Uterus (tissue), 7 donors: ENCODE measurements around a stretch of chr19.

DNA sequence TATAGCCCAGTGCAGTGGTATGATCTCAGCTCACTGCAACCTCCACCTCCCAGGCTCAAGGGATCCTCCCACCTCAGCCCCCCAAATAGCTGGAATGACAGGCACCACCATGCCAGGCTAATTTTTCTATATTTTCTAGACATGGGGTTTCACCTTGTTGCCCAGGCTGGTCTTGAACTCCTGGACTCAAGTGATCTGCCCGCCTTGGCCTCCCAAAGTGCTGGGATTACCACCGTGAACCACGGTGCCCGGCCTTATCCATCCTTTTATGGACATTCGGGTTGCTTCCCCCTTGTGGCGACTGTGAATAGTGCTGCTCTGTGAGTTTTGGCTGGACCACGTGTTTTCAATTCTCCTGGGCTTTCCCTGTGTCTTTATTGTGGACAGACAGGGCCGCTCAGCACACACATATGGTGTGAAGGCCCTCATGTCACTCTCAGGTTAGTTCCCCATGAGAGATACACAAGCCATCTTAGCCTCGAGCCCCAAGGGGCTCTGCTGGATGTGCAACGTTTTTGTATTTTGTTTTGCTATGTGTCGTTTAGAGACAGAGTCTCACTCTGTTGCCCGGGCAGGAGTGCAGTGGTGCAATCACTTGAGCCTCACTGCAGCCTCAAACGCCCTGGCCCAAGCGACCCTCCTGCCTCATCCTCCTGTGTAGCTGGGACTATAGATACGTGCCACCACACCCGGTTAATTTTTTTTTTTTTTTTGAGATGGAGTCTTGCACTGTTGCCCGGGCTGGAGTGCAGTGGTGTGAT lies 40.5 kb downstream of the MAU2 start:
- PRO-cap, 4 experiments: peak in 1 of 4 experiments; most common plus-strand start position 377 of the sequence (in 1)
- RAMPAGE, long total RNA, 2 experiments: no peak in any of the 2 experiments
- RRBS: 67% methylated on average over 1 of the region's 17 CpGs

DNA sequence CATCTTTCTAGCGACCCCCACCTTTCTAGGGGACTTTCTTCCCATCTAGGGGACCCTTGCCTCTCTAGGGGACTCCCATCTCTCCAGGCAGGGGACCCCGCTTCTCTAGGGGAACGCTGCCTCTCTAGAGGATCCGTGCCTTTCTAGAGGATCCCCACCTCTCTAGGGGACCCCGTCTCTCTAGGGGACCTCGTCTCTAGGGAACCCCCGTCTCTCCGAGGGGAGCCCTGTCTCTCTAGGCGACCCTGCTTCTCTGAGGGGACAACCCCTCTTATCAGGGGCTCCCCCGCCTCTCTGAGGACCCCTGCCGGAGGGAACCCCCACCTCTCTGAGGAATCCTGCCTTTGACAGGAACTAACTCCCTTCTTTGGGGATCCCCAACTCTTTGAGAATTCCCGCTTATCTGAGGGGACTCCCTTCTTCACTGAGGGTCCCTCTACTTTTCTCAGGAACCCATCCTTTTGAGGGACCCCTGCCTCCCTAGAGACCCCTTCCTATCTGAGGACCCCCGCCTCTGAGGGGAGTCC lies 18.9 kb upstream of the GATAD2A start:
- PRO-cap, 4 experiments: peak in 2 of 4 experiments; most common minus-strand start position 273 of the sequence (in 2)
- RAMPAGE, long total RNA, 2 experiments: no peak in any of the 2 experiments
- RRBS: 3% methylated on average over 1 of the region's 13 CpGs

- PRO-cap, 4 experiments: no peak in any of the 4 experiments
- RAMPAGE, long total RNA, 2 experiments: no peak in any of the 2 experiments
- RRBS: no CpG with 5 or more reads among the region's 6 CpGs
Observed at GRCh38 chr19:19418526-19418874, 13.0 kb downstream of the GATAD2A start.

DNA sequence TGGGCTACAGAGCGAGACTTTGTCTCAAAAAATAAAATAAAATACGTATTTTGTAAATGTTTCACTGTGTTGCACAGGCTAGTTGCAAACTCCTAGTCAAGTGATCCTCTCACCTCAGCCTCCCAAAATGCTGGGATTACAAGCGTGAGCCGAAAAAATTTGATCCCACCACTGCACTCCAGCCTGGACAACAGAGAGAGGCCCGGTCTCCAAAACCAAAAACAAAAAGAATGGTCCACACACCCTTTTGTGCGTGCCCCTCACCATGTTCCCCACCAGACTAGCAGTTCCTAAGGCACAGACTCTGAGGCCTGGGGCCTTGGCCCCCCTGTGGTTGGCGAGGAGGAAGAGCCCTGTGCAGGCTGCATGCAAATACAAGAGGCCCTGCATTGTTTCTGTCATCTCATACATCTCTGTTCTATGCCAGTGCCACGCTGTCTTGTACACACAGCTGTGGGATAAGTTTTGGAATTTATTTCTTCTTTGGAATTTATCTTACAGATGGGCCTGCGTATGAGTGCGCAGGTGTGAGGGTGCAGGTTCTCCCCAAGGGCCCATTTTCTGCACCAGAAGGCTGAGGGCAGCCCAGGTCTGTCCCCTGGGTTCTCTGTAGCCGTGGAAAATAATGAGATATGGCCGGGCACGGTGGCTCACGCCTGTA lies 4.7 kb upstream of the YJEFN3 start:
- PRO-cap, 4 experiments: no peak in any of the 4 experiments
- RAMPAGE, long total RNA, 2 experiments: no peak in any of the 2 experiments
- RRBS: no CpG with 5 or more reads among the region's 14 CpGs

GRCh38 chr19:19536132-19536498 lies 1.9 kb upstream of the CILP2 start:
- PRO-cap, 4 experiments: no peak in any of the 4 experiments
- RAMPAGE, long total RNA, 2 experiments: no peak in any of the 2 experiments
- RRBS: no CpG with 5 or more reads among the region's 5 CpGs

DNA sequence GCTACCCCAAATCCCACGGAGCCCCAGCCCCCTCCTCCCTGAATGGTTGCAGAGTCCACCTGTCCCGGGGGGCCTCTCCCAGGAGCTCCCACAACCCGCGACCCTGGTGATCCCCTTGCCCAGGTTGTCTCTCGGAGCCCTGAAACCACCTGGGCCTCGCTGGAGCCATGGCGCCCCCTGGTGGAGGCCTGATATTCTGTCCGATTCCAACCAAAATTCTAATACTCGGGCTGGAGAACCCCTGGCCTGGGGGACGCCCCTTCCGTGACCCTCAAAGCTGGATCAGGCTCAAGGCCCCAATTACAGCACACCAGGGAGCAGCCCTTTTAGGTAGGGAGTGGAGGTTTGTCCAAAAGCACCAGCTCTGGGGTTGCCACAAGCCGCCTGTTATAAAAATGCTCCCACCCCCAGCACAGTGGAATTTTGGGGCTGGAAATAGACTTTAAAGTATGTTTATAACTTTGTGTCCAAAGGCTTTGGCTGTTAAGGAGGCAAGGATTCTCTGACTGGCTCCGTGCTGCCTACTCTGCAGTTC lies 456 bp upstream of the GMIP start:
- PRO-cap, 4 experiments: no peak in any of the 4 experiments
- RAMPAGE, long total RNA, 2 experiments: no peak in any of the 2 experiments
- RRBS: no CpG with 5 or more reads among the region's 13 CpGs

- PRO-cap, 4 experiments: no peak in any of the 4 experiments
- RAMPAGE, long total RNA, 2 experiments: start-site peak on the minus strand in 1 of 2 experiments, at chr19:19649583-19650006 at its widest, 8 reads per replicate
- RRBS: 95% methylated on average over 7 of the region's 27 CpGs
Observed at GRCh38 chr19:19649301-19649979, 6.0 kb upstream of the GMIP start.

DNA sequence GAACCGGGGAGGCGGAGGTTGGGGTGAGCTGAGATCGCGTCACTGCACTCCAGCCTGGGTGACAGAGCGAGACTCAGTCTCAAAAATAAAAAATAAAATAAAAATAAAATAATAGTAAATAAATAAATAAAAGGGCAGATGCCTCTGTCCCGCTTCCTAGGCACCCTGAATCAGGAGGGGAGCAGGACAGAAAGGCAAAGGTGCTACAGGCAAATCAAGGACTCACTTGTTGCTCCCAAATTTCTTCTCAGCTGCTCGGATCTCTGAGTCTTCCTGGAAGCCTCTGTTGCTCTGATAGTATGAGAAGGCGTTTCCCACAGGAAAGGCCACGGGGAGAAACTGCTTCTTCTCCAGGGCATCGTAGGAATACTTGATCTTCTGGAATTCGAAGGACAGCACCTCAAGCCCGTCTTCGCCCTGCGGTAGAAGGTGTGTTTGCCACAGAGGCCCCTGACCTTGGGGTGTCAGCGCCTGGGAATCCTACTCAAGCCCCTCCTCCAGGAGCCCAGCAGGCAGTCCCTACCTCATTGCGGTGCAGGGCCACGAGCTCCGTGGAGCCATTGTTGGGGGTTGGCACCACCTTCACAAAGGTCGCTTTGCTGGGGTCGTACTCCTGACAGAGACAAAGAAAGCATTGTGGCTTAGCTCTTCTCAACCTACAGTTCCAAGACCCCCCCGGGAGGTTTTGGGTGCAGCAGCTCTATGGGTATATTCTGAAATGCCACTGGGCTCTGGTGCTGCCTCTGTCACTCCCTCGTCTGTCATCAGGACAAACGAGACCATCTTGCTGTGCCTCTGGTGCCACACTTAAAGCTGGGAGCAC lies 3.9 kb downstream of the ATP13A1 start:
- PRO-cap, 4 experiments: no peak in any of the 4 experiments
- RAMPAGE, long total RNA, 2 experiments: start-site peak on the minus strand in 1 of 2 experiments, centred at position 541 of the sequence, 14 reads per replicate
- RRBS: no CpG with 5 or more reads among the region's 23 CpGs

- PRO-cap, 4 experiments: no peak in any of the 4 experiments
- RAMPAGE, long total RNA, 2 experiments: no peak in any of the 2 experiments
- RRBS: no CpG with 5 or more reads among the region's 6 CpGs
Observed at GRCh38 chr19:19662792-19663053, 753 bp downstream of the ATP13A1 start.

DNA sequence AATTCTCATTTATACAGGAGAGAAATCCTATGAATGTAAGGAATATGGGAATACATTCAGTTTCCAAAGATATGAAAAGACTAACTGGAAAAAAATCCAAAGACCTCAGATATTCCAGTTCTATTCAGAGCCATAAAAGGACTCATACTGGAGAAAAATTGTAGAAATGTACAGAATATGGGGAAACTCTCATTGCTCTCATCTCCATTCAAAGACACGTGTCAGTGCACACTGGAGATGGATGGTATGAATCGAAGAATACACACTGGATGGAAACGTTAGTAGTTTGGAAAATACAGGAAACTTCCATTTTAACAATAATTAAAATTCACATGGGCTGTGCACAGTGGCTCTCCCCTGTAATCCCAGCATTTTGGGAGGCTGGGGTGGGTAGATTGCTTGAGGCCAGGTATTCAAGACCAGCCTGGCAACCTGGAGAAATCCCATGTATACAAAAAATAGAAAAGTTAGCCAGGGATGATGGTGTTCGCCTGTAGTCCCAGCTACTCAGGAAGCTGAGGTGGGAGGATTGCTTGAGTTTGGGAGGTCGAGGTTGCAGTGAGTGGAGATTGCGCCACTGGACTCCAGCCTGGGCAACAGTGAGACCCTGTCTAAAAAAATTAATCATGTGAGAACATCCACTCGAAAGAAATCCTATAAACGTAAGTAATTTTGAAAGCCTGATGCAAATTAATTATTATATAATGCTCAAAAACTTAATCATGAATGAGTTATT lies 12.7 kb downstream of the ZNF101 start:
- PRO-cap, 4 experiments: no peak in any of the 4 experiments
- RAMPAGE, long total RNA, 2 experiments: no peak in any of the 2 experiments
- RRBS: no CpG with 5 or more reads among the region's 8 CpGs

DNA sequence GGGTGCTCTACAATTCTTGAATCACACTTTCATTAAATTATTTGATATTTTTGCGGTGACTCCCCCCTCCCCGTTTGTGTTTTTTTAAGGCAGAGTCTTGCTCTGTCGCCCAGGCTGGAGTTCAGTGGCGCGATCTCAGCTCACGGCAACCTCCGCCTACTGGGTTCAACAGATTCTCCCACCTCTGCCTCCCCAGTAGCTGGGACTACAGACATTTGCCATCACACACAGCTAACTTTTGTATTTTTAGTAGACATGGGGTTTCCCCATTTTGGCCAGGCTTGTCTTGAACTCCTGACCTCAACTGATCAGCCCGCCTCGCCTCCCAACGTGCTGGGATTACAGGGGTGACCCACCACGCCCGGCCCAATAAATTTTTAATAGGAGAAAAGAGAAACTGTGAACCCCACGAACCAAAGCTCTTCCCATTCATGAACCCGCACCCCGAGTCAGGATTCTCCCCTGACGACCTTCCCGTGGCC lies 677 bp downstream of the ZNF506 start:
- PRO-cap, 4 experiments: no peak in any of the 4 experiments
- RAMPAGE, long total RNA, 2 experiments: no peak in any of the 2 experiments
- RRBS: no CpG with 5 or more reads among the region's 17 CpGs

GRCh38 chr19:19822101-19822523 lies 562 bp upstream of the ZNF506 start:
- PRO-cap, 4 experiments: no peak in any of the 4 experiments
- RAMPAGE, long total RNA, 2 experiments: no peak in any of the 2 experiments
- RRBS: no CpG with 5 or more reads among the region's 8 CpGs

- PRO-cap, 4 experiments: no peak in any of the 4 experiments
- RAMPAGE, long total RNA, 2 experiments: no peak in any of the 2 experiments
- RRBS: no CpG with 5 or more reads among the region's 15 CpGs
Observed at GRCh38 chr19:20152496-20152927, 14.5 kb upstream of the ZNF486 start.

DNA sequence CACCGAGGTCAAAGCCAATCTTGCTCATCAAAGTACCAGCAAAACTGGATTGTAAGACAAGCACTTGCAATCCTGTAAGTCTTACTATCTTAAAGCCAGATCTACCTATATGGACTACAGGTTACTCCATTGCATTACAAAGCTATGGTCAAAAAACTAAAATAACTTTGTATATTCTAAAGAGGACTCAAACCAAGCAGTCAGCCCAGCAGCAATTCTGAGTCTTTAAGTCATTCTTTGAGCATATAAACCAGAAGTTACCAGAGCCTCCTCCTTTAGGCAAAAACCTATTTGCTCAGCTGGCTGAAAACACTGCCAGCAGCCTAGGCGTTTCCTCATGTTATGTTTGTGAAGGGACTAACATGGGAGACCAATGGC lies 45.4 kb downstream of the ZNF626 start:
- PRO-cap, 4 experiments: no peak in any of the 4 experiments
- RAMPAGE, long total RNA, 2 experiments: no peak in any of the 2 experiments
- RRBS: no CpG with 5 or more reads among the region's 2 CpGs

GRCh38 chr19:20632214-20632932 lies 29.0 kb downstream of the ZNF626 start:
- PRO-cap, 4 experiments: no peak in any of the 4 experiments
- RAMPAGE, long total RNA, 2 experiments: no peak in any of the 2 experiments
- RRBS: no CpG with 5 or more reads among the region's 16 CpGs

GRCh38 chr19:20923927-20924372 lies 899 bp downstream of the ZNF85 start:
- PRO-cap, 4 experiments: peak in 1 of 4 experiments; most common minus-strand start chr19:20923985 (in 1)
- RAMPAGE, long total RNA, 2 experiments: no peak in any of the 2 experiments
- RRBS: no CpG with 5 or more reads among the region's 15 CpGs

GRCh38 chr19:21398382-21398893 lies 1.5 kb downstream of the ZNF493 start:
- PRO-cap, 4 experiments: no peak in any of the 4 experiments
- RAMPAGE, long total RNA, 2 experiments: no peak in any of the 2 experiments
- RRBS: no CpG with 5 or more reads among the region's 3 CpGs

GRCh38 chr19:21570091-21570787 lies 64.8 kb downstream of the ZNF429 start:
- PRO-cap, 4 experiments: peak in 2 of 4 experiments; most common minus-strand start chr19:21570381 (in 1)
- RAMPAGE, long total RNA, 2 experiments: no peak in any of the 2 experiments
- RRBS: no CpG with 5 or more reads among the region's 8 CpGs

DNA sequence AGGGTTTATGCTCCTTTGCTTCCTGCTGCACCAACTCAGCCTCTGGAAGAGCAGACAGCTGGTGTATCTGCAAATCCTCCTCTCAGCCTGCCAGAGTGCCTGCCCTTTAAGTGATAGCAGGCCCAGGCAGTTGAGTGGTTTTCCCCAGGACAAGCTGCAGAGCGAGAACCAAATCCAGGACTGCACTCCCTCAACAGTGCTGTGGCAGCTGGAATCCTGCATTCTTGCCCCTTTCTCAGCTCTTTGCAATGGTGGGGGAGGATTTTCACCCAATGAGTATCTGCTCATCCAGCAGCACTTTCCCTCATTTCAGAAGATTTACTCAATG lies 85.5 kb downstream of the ZNF429 start:
- PRO-cap, 4 experiments: no peak in any of the 4 experiments
- RAMPAGE, long total RNA, 2 experiments: no peak in any of the 2 experiments
- RRBS: no CpG with 5 or more reads among the region's 1 CpG

DNA sequence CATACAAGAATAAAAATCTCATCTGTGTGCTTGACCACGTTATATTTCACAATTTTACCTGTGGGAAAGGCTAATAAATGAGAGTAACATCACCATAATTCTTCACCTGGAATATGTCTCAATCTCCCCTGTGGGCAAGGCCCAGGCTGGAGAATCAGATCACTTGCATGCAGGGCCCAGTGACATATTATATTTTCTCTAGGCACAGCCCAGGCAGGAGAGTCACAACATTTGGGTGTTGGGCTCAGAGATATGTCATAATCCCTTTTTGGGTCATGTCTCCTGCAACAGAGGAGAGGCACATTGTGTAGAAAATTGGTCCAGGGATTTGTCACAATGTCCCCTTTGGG lies 17.8 kb upstream of the ZNF208 start:
- PRO-cap, 4 experiments: no peak in any of the 4 experiments
- RAMPAGE, long total RNA, 2 experiments: no peak in any of the 2 experiments
- RRBS: no CpG with 5 or more reads among the region's 1 CpG